ENCODE measurements around a stretch of chr5.

GRCh38 chr5:95959460-95960142 is 2.0 kb downstream of the ELL2 start:
- RRBS, result no CpG with 5 or more reads among the region's 8 CpGs

- RRBS, result no CpG with 5 or more reads among the region's 1 CpG
These were observed 7.9 kb upstream of the ELL2 start for GRCh38 chr5:95969631-95969878.

GRCh38 chr5:96122265-96122657 is 160.6 kb upstream of the ELL2 start:
- RRBS, result no CpG with 5 or more reads among the region's 3 CpGs

- RRBS, result no CpG with 5 or more reads among the region's 19 CpGs
These were observed 100.2 kb downstream of the PCSK1 start for GRCh38 chr5:96332494-96333695.

DNA sequence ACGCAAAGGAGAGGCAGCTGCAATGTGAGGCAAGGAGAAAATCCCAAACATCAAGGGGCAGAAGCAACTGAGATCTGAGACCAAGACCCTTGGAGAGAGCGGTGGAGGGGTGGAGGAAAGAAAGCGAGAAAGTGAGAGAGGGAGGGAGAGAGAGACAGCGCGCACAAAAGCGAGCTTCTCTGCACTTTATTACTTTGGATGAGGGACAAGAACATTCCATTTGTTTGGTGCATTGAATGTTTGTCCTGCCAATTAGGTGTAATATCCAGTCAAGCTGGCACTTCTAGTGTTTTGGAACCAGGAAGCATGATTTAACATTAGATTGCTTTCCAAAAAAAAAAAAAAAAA is 1.4 kb downstream of the CAST start:
- RRBS, result no CpG with 5 or more reads among the region's 6 CpGs

GRCh38 chr5:96744263-96745009 is 63.3 kb downstream of the ERAP1 start:
- RRBS, result no CpG with 5 or more reads among the region's 7 CpGs

DNA sequence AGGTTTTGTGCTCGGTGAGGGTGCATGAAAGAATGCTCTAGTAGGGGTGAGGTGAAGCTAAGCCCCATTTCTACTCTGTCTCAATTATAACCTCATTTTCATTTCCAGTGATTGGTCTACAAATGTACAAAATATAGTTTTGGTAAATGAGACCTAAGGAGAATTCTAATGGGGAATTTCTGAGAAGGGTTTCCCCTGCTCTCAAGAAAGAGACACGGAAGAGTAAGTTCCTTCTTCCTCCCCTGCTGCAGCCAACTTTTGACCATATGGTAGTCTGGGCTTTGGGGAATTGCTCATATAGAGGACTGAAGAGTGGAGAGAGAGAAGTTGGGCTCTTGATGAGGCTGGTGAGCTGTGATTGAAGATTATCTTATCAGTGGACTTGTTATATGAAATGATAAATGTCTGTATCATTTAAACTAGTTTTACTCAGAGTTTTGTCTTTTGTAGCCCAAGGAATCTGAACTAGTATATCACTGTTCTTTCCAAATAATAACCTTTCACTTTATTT is 4.3 kb upstream of the LNPEP start:
- RRBS, result no CpG with 5 or more reads among the region's 2 CpGs

DNA sequence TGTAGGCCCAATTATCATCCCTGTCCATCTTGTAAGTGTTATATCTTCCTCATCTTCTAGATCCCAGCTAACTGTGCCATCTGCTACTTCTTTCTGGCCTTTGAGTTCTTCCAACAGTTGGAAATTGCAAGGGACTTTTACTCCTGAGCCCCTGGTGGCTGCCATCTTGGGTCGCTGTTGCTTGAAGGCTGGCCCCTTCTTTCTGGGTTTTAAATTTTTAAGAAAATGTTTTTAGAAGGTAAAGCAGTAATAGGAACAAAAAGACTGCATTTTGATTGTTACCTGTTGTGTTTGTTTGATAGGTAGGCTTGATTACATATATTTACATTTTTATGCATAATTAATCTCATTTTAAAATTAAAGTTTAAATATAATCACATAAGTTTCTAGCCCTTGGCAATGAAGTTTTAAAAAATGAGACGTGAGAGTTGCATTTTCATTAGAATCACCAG is 153.9 kb upstream of the RIOK2 start:
- RRBS, result no CpG with 5 or more reads among the region's 2 CpGs

DNA sequence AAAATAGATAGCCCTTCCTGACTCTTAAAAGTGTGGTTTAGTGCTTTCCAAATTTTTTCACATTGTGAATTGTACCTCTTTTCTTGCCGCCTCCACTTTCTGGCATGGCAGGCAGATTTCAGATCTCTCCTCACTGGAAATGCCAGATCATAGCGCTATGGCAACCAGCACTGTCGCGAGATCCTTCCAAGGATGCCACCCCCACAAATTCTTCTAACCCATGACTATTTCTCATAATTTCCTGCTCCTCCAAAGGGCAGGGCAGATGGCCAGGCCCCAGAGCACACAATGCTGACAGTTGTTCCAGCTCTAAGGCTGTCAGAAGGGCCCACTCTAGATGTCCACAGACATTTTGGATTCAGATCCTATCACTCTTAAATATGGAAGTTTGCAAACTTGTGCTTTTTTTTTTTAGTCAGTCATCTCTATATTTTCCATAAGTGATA is 446.2 kb upstream of the RIOK2 start:
- RRBS, result no CpG with 5 or more reads among the region's 4 CpGs

DNA sequence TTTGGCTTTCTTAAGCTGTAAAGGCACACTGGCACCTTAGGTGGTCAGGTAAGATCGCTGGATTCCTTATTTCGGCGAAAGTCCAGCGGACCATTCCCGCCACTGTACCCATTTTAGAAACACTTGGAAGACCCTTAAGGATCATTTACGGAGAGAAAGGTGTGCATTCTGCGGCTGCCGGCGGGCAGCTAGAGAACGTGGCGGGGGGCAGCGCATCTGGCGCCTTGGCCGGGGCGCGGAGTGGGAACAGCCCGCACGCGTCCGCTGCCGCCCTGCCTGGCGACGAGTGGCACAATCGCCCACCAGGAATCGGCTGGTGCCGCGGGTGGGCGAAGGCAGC is 4.8 kb upstream of the RGMB start:
- RRBS, result 25% methylated on average over 7 of the region's 28 CpGs

DNA sequence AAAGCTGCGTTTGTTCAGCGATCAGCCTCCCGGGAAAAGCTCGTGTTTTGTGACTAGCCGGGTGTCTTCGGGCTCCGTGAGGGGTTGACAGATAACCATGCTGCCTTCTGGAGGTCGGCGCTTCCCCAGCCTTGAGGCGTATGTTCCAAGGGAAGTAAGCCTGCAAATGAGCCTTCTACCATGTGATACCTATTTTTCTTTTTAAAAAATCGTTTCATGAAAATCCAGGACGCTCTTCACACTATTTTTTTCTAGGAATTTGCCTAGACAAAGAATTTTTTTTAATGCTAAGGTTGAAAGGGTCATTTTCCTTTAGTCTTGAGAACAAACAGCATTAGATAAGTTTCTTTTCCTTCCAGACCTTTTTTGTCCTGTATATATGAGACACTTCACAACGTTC is 1.3 kb downstream of the RGMB start:
- RRBS, result no CpG with 5 or more reads among the region's 13 CpGs

- RRBS, result no CpG with 5 or more reads among the region's 6 CpGs
These were observed 24.7 kb downstream of the CHD1 start for GRCh38 chr5:98904154-98904514.

GRCh38 chr5:98909060-98910383 is 19.3 kb downstream of the CHD1 start:
- RRBS, result no CpG with 5 or more reads among the region's 6 CpGs

DNA sequence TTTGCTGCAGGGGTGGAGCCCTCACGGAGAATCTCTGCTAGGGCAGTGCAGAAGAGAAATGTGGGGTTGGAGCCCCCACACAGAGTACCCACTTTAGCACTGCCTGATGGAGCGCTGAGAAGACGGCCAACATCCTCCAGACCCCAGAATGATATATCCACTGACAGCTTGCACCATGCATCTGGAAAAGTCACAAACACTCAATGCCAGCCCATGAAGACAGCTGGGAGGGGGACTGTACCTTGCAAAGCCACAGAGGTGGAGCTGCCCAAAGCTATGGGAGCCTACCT is 426.3 kb upstream of the FAM174A start:
- RRBS, result no CpG with 5 or more reads among the region's 3 CpGs

- RRBS, result no CpG with 5 or more reads among the region's 4 CpGs
These were observed 122.7 kb downstream of the ST8SIA4 start for GRCh38 chr5:100780393-100780834.

- RRBS, result no CpG with 5 or more reads among the region's 3 CpGs
These were observed 149.1 kb downstream of the NUDT12 start for GRCh38 chr5:103413512-103413817.

GRCh38 chr5:104451664-104452627 is 889.4 kb upstream of the NUDT12 start:
- RRBS, result no CpG with 5 or more reads among the region's 35 CpGs

GRCh38 chr5:104540613-104541095 is 978.1 kb upstream of the NUDT12 start:
- RRBS, result no CpG with 5 or more reads among the region's 3 CpGs

- RRBS, result no CpG with 5 or more reads among the region's 2 CpGs
These were observed 118.6 kb downstream of the EFNA5 start for GRCh38 chr5:107551967-107552661.

GRCh38 chr5:107672578-107672871 is 1.8 kb upstream of the EFNA5 start:
- RRBS, result no CpG with 5 or more reads among the region's 13 CpGs

Data from CMK (cell line).